Karpas-422 (cell line): Measurements from ENCODE around the gene NAB1.

DNA sequence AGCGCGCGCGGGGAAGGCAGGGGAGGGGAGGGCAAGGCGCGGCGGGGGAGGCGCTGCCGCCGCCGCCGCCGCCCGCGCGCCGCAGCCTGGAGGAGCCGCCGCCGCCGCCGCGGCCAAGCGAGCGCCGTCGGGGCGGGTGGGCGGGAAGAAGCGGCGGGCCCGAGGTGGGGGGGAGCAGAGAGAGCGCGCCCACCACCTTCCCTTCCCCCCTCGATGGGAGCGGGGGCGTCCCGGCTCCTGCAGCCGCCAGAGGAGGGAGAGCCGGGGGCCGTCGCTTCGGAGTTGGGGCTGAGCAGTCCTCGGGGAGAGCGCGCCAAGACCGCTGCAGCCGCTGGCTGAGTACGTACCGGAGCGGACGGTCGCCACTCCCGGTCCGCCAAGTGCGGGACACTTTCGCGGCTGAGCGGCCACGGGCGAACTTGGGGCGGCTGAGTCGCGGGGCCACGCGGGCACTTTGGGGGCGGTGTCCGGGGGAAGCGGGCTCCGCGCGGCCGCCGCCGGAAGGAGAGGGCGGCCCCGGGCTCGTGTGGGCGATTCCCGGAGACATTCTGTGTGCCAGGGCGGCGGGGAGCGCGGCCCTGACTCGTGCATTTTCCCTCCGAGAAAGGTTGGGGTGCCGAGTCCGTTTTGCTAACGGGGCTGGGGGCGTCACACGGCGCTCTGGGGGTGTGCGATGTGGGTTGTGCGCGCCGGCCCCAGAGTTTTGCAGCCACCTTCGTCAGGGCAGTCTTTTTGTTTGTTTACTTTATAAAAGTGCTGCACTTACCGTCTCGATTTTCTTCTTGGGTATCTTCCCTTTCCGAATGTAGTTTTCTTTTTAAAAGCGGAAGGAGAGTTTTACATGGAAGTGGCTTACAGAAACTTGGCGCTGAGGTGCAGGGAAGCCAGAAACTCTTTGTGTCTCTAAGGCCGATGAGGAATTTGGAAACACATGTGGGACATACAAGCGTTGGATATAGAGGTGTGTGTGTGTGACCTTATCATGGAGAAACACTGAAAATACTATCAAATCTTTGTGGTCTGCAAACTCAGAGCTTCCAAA is at the start of gene NAB1:
TSS of gene NAB1 (plus strand) at position 62 of the 1,042 bp plus-strand sequence.
- PRO-cap = no peak
- RAMPAGE, long total RNA = no peak

DNA sequence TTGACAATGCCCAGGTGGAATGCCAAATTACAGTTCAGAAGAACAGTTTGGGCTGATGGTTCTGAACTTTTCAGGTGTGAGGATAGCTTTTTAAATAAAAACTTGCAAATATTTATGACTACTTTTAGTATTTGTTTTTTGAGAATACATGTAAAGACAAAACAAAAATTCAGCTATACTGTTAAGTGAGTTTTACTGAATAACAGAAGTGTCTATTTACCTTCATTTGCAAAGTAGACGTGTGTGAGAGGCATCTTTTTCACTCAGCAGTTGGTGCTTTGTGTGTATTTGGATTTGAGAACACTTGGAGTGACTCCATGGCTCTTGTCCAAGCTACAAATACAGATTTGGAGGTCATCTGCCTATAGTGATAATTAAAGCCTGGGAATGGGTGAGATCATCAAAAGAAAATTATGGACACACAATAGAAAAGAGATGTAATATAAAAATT is 6.1 kb downstream of the NAB1 start:
- PRO-cap = no peak
- RAMPAGE, long total RNA = no peak

GRCh38 chr2:190760415-190760777 is 111.5 kb downstream of the NAB1 start:
- PRO-cap = no peak
- RAMPAGE, long total RNA = no peak

DNA sequence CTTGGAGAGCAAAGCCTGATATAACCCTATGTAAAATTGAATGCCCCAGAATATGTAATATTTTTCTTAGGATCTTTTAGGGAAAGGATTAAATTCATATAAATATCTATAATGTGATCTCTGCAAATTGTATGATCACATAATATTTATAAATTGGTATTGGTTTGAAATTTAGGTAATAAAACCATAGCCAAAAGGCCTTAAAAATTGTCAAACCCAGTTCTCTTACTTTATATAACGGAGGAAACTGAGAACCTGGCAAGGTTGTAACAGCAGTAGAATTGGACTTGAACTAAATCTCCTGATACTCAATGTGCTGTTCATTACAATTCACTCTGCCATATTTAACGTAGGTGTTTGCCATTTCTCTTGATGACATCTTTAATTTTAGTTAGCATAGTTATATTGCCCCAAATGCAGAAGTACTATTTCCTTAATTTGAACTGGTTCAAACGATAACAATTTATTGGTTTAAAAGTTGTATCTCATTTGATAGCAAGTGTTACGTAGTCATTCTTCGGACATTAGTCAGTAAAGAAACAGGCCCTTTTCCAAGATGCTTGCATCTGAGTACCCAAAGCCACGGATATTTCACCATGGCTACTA is 31.9 kb downstream of the GLS start:
- PRO-cap = no peak
- RAMPAGE, long total RNA = no peak

DNA sequence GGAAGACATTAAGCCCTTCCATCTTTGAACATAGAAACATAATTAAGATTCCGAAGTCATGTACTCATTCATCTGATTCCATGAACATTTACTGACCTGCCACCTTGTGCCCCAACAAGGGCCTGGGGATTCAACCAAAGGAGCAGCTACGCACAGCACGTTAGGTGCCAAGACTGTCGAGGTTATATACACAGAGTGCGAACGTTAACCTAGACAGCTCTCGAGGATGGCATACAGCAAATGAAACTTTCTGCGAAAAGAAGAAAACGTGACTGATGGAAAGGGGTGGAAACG is 595 bp downstream of the STAT1 start:
- PRO-cap = no peak
- RAMPAGE, long total RNA = no peak

- PRO-cap = no peak
- RAMPAGE, long total RNA = no peak
Observed at GRCh38 chr2:191148829-191149163, 2.0 kb downstream of the STAT4 start.

DNA sequence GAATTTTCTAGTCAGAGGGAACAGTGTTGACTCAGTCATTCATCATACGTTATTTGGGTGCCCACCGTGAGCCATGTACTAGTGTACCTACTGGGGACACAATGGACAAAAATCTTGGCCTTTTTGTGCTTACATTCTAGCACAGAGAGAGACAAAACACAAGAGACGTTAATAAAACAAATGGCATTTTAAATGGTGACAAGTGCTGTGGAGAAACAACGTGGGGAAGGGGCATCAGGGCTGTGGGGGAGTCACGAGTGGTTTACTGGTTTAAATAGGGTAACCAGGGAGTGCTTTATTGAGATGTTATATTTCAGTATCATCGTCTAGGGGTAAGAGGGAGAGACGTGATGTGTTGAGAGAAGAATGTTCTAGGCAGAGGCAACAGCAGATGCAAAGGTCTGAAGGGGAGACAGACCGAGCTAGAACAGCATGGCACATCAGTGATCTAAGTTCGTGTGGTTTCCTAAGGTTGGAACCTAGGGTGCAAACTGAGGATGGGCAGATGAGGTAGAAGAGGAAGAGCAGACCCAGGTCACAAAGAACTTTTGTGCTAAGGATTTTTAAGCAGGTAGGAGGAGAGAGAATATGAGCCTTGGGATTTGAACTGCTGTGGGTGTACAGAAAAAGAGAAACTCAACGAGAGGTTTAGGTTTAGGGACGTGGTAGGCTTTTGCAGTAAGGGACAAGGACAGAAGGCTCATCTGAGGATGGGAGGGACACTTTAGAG is 60.9 kb downstream of the MYO1B start:
- PRO-cap = no peak
- RAMPAGE, long total RNA = no peak

- PRO-cap = no peak
- RAMPAGE, long total RNA = no peak
Observed at GRCh38 chr2:191361775-191362761, 116.9 kb downstream of the MYO1B start.

GRCh38 chr2:191675745-191676860 is 1.8 kb upstream of the NABP1 start:
- PRO-cap = bidirectional peak, plus-strand start at chr2:191676025, minus-strand start at chr2:191675998
- RAMPAGE, long total RNA = no peak

DNA sequence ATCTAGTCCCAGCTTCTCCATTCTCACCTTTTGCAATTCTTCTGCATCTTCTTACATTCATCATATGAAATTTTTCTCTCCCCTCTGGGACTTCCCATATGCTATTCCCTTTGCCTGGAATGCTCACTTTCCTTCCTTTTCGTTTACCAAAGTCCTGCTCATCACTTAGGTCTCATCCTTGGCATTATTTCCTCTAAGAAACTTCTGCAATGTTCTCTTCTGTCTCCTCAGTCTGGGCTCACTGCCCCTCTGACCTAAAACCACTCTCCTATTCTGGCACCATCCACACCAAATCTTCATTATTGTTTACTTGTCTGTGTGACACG is 118.7 kb upstream of the CAVIN2 start:
- PRO-cap = no peak
- RAMPAGE, long total RNA = no peak

DNA sequence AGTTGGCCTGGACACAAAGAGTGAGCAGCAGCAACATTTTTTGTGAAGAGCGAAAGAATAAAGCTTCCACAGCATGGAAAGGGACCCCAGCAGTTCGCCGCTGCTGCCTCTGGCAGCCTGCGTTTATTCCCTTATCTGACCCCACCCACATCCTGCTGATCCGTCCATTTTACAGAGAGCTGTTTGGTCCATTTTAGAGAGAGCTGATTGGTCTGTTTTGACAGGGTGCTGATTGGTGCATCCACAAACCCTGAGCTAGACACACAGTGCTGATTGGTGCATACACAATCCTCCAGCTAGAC is 1567.1 kb upstream of the SLC39A10 start:
- PRO-cap = no peak
- RAMPAGE, long total RNA = no peak

DNA sequence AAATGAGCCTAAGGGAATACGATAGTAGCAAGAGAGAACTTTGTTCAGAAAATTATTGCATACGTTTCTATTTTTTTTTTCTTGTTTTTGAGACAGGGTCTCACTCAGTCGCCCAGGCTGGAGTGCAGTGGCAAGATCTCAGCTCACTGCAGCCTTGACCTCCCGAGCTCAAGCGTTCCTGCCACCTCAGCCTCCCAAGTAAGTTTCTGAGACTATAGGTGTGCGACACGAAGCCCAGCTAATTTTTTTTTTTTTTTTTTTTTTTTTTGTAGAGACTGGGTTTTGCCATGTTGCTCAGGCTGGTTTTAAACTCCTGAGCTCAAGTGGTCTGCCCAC is 96.6 kb upstream of the SLC39A10 start:
- PRO-cap = unidirectional peak, minus-strand start at position 208 of the sequence
- RAMPAGE, long total RNA = no peak

DNA sequence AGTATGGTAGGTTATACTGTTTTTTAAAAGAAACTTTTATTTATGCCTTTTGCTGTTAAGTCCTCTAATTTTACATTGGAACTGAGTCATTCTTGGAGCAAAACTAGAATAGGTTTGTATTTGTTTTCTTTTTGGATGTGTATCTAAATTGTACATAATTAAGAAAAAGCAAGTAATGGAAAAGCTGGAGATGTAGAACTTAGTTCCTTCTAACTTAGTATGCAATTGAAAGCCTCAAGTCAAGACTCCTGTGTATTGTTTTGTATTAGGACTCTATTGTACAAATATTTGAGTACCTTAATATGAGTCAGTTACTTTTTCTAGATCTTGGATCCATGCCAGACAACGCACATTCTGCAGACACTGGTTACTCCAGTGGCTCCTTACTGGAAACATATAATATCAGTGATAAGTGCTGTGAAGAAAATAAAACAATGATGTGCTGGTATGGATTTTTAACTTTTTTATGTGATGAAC is 1.4 kb downstream of the SLC39A10 start:
- PRO-cap = no peak
- RAMPAGE, long total RNA = no peak

DNA sequence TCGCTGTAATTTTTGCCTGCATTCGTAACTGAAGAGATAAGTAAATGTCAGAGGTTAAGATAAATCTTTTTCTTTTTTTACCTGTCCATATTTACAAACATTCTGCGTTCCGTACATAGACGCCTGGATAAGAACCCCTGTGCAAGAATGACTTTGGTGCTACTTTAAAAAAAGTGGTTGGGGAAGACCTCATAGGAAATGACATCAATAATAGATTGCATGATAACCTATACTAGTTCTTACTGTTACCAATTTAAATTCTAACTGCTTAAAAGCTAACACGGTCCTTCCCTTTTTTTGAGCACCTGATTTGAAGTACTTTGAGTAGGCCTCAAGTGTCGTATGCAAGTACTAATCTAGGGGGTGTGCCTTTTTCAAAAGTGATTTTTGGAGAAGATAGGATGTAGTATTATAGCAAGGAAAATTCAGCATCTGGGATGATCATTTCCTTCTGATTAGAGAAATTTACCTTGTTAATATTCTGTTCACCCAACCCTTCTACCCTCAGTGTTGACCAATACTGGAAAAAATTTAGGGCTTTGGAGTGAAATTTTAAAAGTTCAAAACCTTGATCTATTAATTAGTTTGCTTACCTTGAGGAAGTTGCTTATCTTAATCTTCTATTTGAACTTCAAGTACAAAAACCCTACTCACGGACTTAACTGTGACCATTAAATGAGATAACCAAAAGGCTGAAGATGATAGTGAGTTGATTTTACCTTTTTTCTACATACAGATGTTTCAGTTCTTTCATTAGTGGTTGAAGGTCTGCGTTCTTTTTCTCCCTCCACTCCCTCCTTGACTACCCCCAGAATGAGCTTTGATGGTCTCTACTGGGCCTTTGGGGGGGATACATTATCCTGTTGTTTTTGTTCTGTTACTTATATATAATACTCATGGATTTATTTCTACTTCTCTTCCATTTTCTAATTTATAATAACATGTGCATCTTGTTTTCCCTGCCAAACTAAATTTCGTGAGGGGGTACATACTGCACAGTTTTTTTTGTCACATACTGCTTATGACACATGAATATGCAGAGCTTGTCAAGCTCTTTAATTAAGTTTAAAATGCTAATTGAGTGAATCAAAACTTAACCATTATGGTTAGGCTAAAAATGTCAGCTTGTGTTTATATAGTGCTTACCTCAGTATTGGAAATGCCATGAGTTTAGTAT is 2.4 kb downstream of the SLC39A10 start:
- PRO-cap = no peak
- RAMPAGE, long total RNA = no peak

- PRO-cap = no peak
- RAMPAGE, long total RNA = no peak
Observed at GRCh38 chr2:196162379-196163110, 8.8 kb downstream of the STK17B start.

- PRO-cap = no peak
- RAMPAGE, long total RNA = no peak
Observed at GRCh38 chr2:196163111-196163707, 8.2 kb downstream of the STK17B start.

DNA sequence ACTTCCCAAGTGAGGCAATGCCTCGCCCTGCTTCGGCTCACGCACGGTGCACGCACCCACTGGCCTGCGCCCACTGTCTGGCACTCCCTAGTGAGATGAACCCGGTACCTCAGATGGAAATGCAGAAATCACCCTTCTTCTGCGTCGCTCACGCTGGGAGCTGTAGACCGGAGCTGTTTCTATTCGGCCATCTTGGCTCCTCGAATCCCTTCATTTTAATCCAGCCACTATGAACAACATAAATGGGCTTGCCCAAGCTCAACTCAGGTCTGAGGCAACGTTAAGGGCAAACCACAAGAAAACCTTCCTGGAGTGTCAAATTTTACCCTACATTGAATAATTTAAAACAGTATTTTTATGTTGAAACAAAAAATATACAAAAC is 66.1 kb downstream of the HECW2 start:
- PRO-cap = no peak
- RAMPAGE, long total RNA = no peak

DNA sequence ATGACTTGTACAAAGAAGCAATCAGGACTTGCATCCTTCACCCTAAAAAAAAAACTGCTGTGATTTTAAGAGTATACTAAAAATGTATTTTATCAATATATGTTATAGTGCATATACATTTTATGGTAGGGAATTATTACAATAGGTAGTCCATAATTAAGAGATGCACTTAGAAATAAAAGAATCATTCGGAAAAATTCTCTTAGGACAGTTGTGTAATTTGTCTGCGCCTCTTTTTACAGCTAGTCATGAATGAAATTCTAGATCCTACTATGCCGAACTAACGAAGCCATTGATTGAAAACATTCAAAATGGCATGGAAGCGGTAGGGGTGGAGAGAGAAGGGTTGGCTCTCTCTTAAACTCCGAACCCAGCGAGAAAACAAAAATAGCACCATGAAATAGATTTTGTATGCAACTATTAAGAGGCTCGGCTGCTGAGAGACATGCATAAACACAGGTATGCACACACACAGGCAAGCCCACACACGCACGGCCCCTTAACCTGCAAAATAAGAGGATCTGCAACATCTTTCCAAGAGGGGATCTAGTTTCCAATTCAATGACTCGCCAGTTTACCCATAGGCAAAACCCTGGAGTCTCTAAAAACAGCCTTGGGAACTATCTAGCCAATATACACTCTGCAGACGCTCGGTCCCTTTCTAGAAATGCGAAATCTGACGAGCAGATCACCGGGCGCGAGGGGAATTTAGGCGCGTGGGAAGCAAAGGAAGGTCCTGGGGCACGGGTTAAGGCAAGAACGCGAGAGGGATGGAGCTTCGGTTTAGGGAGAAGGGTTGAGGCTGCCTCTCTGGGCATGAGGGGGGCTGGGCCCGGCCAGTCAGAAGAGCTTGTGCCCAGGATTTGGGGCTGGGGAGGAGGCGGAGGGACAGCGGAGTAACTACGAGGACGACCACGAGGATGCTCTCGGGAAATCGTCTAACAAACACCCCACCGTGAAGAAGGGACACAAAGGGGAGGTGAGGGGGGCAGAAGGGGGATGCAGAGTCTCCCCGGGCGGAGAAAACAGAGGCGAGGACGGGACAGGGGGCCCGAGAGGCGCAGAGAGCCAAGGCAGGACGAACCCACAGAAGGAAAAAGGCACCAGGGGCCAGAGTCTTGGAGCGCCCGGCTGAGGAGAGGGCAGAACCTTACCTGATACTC is 810 bp downstream of the PGAP1 start:
- PRO-cap = no peak
- RAMPAGE, long total RNA = no peak

DNA sequence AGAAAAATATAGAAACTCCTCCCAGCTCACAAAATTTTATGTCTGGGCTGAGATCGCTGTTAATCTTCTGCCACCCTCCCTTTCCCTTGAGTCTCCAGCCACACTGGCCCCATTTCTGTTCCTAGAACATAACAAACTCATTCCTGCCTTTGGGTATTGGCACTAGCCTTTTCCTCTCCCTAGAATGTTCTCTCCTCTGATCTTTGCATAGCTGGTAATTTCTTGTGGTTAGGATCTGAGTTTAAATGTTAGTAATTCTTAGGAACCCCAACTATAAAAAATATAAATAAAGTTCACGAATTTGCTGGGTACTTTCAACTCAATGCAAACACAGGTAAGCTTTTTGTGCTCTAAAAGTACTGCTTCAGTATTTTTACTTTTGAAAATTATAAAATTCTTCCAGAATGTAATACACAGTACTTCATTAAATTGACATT is 56.8 kb upstream of the PGAP1 start:
- PRO-cap = no peak
- RAMPAGE, long total RNA = no peak

DNA sequence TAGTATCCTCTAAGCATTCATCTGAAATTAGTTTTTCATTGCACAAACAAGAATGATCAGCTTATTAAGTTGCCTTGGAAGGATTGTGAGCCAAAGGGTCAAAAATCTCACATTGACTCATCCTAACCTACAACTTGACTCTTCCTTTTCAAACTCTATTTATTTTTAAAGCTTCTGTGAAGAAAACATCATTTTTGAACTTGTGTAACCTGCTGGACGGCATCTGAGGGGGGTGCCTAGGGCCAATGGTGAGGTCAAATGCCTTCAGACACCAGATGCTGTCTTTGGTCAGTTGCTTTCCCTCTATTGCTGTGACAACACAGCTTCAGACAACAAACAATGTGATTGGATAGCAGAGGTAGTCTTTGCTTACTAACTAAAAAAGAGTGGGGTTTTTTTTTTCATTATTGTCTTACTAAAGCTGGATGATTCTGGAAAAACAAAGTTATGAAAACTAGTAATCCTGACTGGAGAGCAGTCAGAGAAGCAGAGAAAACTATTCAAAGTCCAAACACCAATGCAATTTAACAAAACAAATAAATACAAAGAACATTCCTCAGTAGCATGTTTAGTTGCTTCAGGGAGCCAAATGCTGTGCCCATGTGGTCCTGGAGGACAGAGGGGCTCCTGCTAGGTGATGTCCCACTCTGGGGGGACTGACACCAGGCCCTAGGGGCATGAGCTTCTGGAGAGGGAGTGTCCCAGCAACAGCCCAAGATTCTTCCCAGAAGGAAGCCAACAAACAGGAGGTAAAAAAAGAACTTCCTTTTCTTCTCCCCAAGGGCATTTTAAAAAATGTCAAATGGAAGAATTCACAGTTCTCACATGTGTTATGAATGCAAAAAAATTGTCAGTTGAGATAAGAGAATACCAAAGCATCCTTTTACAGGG is 180.9 kb upstream of the PGAP1 start:
- PRO-cap = no peak
- RAMPAGE, long total RNA = no peak